ENCODE measurements around the genes IDS, MAGEA9B, HSFX4, EOLA2 and MAMLD1.

- PRO-cap = bidirectional peak, plus-strand start at chrX:149505431, minus-strand start at chrX:149505306
Observed at GRCh38 chrX:149504673-149505769, at the start of gene IDS. Gene IDS (minus strand): TSS chrX:149505306.

- PRO-cap = no peak
Observed at GRCh38 chrX:149512198-149512763, 7.2 kb upstream of the IDS start.

- PRO-cap = no peak
Observed at GRCh38 chrX:149587148-149587740, at the start of gene MAGEA9B. Gene MAGEA9B (minus strand): TSS chrX:149587459.

DNA sequence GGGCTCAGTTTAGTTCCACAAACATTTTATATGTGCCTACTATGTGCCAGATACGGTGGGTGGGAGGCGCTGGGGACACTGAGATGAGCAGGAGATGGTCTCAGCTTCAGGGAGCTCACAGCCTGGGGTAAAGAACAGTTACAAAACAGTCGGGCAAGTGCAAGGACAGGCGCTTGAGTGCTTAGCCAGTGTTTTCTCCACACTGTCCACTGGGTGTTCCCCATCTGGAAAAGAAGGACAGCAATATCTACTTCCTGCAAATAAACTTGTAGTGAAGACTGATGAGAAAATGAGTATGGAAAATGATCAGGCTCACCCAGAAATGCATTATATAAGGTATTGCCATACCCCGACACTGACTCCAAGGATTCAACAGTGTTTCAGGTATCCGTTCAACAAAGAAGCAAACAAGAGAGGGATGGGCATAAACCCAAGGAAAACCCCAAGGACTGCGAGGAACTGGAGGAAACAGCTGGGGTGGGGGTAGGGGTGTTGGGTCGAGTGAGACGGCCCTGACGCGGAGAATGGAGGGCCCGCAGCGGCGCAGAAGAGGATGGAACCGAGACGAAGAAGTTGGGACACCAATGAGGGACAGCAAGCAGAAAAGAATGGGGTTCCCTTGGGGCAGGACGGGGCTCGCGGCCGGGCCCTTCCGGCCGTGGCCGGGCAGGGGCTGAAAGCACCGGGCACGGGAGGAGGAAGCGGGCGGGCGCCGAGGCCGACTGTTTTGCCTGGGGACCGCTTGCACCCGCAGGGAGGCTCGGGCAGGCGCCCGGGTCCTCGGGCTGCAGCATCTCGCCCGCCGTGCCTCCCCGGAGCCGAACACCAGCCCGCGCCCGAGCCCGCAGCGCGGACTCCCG is 703 bp downstream of the TMEM185A start:
- PRO-cap = no peak

GRCh38 chrX:149929195-149929658 is at the start of gene HSFX4:
Gene HSFX4 (plus strand): TSS chrX:149929573.
- PRO-cap = no peak

- PRO-cap = bidirectional peak, plus-strand start at chrX:149938616, minus-strand start at chrX:149938474; bidirectional peak, plus-strand start at chrX:149939020, minus-strand start at chrX:149938831
Observed at GRCh38 chrX:149938170-149939346, at the start of gene EOLA2. Gene EOLA2 (minus strand): TSS chrX:149938491.

DNA sequence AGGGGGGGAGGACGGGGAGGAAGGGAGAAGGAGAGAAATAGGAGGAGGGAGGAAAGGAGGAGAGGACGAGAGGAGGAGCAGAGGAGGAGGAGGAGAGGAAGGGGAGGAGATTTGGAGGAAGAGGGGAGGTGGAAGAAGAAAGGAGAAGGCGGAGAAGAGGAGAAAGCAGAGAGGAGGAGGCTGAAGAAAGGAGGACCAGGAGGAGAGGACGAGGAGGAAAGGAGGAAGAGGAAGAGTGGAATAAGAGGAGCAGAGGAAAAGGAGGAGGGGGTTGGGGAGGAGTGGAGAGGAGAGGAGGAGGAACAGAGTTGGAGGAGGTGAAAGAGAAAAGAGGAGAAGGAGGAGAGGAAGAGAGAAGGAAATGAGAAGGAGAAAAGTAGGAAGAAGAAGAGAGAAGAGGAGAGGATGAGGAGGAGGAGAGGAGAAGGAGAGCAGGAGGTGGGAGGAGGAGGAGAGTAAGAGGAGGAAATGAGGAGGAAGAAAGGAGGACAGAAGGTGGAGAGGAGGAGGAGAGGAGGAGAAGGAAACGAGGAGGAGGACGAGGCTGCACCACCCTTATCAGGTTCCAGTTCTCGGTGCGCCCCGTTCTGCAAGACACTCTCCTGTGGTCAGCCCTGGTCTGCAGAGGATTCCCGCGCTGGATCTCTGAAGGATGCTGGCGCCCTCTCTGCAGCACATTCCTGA is 6.6 kb upstream of the EOLA2 start:
- PRO-cap = no peak

DNA sequence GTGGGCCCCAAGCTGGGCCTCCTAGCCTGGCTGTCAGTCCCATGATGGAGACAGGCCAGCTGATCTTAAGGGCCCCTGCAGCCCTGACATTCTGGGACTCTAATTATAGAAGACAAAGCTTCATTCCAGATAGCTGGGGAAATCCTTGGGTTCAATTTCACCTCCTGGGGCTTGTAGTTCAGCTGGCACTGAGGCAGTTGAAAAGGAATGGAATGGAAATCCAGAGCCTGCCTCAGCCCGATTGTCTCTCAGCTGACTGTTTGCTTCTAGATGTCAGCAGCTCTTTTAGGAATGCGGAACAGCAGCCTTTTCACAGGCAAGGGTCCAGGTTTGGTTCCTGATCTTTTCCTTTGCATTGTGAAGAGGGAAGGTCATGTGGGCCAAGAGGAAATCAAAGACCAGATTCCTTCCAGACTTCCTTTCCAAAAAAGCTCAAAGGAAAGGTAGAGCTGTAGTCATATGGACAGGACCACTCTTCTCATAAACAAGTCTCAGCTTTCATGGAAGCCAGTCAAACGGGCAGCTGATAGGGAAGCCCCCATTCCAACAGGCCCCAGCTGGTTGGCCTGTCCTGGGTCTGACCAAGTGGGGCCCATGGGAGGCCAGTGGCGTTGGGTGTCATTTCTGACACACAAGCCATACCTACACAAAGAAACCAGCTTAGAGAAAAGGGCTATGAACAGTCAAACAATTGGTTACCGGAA is 149.8 kb upstream of the MAMLD1 start:
- PRO-cap = no peak

DNA sequence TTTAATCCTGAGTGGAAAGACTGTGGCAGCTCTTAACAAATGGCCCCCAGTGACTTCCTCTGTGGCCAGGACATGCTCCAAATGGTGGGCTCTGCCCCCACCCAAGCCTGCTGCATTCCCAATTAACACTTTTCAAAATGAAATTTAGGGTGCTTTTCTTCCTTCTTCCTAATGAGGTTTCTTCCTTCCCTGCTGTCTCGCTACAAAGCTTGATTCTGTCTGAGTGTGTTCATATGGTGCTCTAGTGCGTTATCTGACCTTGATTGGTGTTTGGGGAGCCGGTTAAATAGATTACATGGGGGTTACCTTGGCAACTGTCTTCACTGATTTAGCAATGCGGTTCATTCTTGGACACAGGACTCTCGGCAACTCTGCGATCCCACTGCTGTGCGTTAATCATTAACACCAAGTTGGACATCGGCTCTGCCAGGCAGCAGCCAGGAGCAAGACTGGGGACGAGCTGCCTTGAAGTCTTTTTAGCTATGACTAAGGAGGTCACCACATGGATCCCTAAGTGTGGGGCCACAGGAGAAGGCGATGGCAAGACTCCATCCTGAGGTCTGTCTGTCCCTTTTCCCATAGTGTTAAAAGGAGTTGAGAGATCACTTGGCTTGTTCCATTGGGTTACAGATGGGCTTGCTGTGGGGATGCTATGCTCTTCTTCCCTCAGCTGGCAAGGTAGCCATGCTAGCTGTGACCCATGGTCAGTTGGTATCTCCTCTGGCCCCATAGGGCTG is 93.5 kb upstream of the MAMLD1 start:
- PRO-cap = no peak

- PRO-cap = bidirectional peak, plus-strand start at chrX:150363269, minus-strand start at chrX:150363174
Observed at GRCh38 chrX:150362732-150363661, at the start of gene MAMLD1. Gene MAMLD1 (plus strand): TSS chrX:150363317.

DNA sequence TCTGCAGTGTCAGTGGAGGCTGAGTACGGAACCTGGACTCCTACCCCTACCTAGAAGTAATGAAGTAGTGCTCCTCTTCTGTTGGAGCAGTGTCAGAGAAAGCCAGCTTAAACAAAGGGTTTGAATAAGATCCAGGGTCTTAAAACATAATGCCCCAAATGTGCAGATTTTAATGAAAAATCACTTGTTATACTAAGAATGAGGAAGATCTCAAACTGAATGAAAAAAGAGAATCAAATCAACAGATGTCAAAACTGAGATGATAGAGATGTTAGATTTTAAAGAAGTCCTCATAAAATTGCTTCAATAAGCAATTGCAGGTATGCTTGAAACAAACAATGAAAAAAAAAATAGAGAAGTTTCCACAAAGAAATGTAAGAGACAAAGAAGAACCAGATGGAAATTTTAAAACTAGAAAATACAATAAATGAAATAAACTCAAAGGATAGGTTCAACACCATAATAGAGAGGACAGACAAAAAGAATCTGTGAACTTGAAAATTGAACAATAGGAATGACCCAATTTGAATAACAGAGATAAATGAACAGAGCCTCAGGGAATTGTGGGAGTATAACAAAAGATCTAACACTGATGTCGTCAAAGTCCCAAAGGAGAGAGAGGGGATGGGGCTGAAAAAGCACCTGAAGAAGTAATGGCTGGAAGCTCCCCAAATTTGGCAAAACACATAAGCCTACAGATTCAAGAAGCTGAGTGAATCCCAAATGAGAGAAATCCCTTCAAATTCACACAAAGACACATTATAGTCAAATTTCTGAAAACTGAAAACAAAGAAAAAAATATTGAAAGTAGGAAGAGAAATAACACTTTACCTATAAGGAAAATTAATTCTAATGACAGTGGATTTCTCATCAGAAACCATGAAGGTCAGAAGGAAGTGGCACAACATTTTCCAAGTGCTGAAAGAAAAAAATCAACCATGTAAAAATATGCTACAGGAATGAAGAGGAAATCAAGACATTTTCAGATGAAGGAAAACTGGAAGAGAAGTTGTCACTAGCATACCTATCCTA is 11.8 kb downstream of the MTMR1 start:
- PRO-cap = no peak

DNA sequence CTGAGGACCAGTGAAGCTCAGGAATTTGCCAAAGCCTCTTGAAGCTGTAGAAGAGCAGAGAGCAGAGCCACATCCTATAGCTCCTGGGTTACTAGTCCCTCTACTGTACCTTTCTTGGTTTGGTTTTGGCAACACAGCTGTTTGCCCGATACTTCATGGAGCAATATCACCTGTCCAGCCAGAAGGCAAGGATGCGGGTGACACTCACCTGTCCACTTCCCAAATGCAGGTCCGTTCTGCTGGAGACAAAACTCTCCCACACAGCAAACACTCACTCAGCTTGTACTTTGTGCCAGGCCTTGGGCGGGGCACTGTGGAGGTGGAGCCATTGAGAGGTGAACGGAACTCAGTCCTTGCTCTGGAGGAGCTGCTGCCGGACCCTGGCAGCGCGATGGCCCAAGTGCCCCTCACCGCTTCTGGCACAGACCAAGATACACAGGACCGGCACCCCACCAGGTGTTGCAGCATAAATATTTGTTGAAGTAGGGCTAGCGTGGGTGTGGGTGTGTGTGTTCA is 15.4 kb upstream of the HMGB3 start:
- PRO-cap = no peak

DNA sequence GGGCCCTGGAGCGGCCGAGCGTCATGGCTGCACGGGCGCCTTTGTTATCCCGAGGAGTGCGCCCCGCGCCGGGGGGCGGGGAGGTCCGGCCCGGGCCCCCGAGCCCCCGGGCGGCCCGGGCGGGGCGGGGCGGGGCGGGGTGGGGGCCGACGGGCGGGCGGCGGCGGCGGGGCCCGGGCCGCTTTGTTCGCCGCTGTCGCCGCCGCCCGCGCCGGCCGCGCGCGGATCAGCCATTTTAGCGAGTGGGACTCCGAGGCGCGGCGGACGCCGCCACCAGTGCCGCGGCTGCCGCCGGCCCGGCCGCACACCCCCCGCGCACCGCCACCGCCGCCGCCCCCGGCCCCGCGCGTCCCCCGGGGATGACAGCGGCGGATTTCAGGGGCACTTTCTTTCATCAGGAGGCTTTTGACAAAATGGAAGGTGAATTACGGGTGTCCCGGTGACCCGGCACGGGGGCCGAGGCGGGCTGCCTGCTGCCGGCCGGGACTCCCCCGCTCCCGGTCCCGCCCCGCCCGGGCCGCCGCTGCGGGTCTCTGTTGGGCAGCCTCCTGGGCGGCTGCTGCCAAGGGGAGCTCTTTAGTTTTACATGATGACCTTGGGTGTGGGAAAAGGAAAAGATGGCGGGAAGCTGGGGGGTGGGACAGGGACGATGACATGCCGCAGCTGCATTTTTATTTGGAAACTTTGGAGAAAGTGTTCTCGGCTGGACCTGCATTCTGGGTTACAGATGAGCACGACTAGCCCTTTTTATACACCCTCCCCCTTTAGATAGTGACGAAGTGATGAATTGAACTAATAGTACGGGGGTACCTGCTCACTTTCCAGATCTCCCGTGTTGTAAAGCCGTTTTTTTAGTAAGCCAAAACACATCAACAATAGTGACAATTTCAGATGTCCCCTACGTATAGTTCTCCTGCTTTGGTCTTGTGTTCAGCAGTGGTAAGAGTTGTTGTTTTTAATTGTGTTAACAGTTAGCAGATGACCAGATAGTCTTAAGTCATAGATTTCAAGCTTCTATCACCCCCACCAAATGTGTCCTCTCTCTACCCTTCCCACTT is 1.4 kb downstream of the HMGB3 start:
- PRO-cap = no peak

DNA sequence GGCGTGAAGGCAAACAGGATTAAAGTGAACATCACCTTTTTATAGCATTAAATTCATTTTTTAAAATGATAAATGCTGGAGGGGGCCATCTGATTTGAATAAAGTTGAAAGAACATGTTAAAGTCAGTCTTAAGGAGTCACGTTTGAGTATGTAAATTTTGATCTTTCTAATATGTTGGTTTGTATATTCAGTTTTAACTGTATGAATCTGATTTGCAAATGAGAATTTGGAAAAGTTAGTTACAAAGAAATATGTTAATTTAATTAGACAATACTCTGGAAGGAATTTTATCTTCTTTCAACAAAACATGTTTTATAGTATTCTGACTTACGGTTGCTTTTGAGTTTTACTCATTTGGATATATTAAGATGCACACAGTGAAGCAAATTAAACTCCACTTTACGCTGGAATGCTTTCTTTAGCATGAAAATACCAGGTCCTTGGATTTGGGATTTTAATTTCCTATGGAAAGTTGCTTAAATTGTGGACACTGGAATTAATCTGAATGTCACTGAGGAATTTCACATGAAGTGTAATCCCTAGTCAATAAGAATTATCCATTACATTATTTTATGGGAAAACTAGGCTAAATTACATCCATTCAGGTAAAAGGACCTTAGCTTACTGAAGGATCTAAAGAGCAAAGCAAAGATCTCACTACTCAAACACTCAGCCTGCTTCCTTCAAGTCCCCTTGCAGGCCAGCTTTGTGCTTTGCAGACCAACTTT is 8.2 kb downstream of the VMA21 start:
- PRO-cap = no peak

- PRO-cap = no peak
Observed at GRCh38 chrX:151953393-151954225, 20.9 kb downstream of the GABRE start.

DNA sequence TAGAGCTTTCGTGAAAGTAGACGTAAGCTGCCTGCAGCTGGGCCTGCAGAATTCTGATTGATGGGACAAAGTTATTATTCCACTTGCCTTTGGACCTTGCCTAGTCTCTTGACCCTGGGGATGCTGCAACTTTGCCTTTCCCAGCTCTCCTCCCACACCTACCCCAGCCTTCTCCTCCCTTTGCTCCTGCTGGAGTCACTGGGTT is 11.3 kb upstream of the GABRE start:
- PRO-cap = no peak

- PRO-cap = no peak
Observed at GRCh38 chrX:152930571-152930912, 32.7 kb downstream of the ZNF185 start.

DNA sequence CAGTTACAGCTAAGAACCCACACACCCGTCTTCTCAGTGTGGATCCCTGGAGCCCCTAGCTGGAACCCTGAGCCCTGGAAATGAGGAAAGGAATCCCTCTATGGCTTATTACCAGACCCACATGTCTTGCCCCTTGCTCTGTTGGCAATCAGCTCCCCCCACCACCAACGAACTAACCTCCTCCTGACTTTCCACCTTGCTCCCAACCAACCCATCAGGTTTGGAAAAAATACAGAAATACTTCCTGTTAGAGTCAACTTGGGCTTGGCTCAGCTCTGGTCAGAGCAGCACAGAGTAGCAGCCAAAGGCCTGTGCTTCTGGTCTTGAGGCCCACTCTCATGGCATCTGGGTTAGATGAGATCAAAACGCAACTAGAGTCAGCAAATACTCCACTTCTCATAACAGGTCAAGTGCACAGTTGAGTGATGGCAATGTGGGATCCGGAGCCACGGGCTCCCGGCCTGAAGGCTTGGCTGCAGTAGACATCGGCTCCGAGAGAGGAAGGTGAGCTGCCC is 34.7 kb downstream of the ZNF185 start:
- PRO-cap = no peak

DNA sequence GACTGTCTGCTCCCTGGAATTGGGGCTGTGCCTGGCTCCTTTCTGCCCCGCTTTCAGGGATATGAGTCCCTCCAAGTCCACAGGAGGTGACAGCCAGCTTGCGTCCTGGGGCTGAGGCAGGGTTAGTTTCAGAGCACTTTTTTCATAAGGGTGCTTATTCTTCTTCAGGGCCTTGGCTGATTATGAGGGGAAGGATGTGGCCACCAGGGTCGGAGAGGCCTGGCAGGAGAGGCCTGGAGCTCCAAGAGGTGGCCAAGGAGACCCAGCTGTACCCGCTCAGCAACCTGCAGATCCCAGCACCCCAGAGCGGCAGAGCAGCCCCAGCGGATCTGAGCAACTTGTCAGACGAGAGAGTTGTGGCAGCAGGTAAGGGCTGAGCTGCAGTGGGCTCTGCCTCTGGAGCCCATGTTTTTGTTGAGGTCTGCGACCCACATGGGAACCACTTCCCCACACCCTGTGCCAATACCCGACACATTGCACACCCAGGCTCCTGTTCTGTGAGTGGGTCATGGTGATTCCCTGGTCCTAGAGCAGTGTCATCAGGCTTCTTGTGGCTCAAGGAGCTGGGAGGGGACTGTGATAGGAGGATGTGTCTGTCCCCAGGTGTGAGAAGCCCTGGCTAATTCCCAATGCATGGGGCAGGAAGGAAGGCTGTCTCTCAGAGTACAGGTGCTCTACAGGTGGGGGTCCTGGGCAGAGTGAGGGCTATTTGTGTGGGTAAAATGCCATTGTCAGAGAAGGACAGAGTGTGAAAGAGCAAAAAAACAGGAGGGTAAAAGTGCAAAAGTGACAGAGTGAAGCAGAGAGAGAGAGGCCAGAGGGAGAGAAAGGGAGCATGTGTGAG is 47.5 kb downstream of the ZNF185 start:
- PRO-cap = no peak

DNA sequence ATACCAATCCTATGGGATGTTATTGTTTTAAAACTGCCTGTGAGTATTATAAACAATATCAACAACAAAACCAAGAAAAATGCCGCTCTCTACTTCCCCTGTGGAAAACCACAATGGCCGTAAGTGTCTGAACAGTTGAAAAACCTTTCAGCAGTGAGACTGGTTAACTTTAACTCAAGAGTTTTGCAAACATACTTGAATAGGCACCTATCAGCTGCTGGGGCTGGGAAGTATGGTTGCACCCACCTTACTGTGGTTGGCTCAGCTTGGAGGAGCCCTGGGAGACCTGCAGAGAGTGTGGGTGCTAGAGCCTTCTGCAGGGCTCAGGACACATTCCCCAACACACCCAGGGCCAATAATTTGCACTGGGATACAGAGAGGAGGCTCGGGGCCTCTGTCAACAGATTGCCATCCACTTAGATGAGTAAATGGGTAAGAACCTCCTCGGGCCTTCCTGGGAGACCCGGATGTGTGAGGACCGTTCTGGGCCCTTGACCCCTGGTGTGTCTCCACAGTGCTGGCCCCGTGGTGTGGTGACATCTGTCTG is 40.5 kb upstream of the PWWP4 start:
- PRO-cap = no peak